Hematopoietic multipotent progenitor cell (in vitro differentiated cells): ENCODE data around the genes PCBP1, TGFA and TEX261.

GRCh38 chr2:69985635-69986209, 24.3 kb upstream of the ASPRV1 start:
- CAGE, long polyA plus RNA: no peak

GRCh38 chr2:70080820-70081568, 6.3 kb upstream of the PCBP1 start:
- CAGE, long polyA plus RNA: no peak

GRCh38 chr2:70083193-70084220, 3.8 kb upstream of the PCBP1 start:
- CAGE, long polyA plus RNA: no peak

DNA sequence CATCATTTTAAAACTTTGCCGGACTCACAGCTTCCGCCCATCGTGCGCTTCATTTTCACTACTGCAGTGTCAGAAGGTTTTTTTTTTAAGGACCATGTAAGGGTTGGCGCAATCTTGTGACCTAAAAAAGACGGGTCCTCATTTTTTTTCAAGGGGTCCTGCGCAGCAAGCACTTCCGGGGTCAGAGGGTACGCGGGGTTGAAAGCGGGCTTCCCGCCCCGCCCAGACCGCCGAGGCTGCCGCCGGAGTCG, at the start of gene PCBP1:
TSS of gene PCBP1 (plus strand) at position 225 of the 251 bp plus-strand sequence.
- CAGE, long polyA plus RNA: no peak

- CAGE, long polyA plus RNA: no peak
Observed at GRCh38 chr2:70087504-70087542, within 50 bp of the PCBP1 start.

DNA sequence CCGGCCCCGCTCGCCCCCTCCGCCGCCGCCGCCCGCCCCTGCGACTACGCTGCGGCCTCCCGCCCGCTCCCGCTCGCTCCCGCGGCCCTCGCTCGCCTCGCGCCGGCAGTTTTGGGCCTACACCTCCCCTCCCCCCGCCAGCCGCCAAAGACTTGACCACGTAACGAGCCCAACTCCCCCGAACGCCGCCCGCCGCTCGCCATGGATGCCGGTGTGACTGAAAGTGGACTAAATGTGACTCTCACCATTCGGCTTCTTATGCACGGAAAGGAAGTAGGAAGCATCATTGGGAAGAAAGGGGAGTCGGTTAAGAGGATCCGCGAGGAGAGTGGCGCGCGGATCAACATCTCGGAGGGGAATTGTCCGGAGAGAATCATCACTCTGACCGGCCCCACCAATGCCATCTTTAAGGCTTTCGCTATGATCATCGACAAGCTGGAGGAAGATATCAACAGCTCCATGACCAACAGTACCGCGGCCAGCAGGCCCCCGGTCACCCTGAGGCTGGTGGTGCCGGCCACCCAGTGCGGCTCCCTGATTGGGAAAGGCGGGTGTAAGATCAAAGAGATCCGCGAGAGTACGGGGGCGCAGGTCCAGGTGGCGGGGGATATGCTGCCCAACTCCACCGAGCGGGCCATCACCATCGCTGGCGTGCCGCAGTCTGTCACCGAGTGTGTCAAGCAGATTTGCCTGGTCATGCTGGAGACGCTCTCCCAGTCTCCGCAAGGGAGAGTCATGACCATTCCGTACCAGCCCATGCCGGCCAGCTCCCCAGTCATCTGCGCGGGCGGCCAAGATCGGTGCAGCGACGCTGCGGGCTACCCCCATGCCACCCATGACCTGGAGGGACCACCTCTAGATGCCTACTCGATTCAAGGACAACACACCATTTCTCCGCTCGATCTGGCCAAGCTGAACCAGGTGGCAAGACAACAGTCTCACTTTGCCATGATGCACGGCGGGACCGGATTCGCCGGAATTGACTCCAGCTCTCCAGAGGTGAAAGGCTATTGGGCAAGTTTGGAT, 579 bp downstream of the PCBP1 start:
- CAGE, long polyA plus RNA: start-site peak on the plus strand centred at position 238 of the sequence, 401 bp wide, 1,470 reads

DNA sequence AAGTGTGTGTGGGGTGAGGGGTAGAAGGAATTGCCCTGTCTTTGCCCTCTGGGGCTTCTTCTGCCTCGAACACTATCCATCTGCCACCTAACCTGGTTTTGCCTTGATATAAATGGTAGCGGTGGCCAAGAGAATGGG, 49.9 kb downstream of the C2orf42 start:
- CAGE, long polyA plus RNA: no peak

GRCh38 chr2:70191201-70191464, 314 bp upstream of the C2orf42 start:
- CAGE, long polyA plus RNA: no peak

GRCh38 chr2:70224465-70224948, 23.9 kb downstream of the TIA1 start:
- CAGE, long polyA plus RNA: no peak

DNA sequence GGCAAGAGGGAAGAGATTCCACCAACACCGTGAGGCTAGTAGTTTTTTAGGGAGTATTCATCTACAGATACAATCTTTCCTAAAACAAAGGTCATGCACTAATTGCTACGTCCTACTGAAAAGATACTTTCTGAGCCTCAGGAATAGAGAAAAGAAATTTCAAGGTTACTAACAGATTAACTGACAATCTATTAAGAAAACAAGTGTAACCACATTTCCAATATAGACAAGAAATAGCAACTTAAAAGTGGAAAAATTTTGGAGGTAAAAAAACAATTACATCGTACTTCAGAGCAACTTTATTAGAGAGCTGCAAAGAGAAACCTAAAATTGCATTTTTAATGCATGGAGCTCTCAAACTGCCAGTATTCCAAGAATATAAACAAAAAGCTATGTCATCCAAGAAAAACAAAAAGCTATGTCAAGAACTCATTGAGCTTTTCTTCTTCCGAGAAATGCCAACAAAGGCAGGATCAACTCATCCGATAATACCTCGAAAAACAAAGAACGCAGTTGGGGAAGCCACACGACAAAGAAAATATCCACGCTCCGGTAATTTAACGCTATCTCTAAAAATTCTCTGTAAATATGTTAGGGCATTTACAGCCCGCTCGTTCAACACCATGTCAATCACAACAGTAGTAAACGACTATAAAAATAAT, 1.2 kb downstream of the TIA1 start:
- CAGE, long polyA plus RNA: no peak

GRCh38 chr2:70279764-70280641, 13.5 kb downstream of the SNRPG start:
- CAGE, long polyA plus RNA: no peak

DNA sequence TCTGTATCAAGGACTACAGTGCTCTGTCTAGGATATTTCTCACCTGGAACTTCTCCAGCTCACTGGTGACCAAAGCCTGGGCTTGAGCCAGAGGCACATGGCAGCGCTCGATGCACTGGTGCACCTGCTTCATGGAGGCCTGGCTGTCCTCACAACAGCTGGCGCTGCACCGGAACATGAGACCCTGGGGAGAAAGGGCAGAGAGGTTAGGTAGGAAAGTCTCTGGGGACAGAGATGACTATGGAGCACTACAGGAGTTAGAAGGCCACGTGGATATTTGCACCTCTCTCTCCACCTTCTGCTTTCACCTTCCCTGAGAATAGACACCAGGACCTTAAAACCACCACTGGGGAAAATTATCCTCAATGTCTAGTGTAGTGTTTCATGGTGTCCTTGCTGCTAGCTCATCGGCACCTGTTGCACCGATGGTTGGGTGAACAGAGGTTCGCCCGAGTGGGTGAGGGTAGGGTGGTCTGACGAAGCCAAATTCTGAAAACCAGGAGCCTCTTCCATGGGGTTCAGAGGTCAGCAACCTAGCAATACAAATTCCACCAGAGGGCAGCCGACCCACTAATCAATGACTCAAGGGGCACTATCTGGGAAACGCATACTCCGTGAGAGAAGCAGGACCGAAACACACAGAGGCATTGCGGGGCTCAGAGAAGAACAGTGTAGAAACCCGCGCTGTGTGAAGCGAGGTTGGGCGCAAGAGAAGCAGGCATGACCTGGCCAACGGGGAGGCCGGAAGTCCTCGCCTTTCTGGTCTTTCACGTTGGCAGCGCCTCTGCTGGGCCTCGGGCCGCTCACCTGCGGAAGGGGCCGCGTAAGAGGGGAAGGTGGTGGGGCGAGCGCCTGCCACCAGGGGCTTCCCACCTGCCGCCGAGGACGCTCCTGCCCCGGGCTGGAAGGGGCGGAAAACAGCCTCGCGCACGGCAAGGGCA, 800 bp downstream of the FAM136A start:
- CAGE, long polyA plus RNA: no peak

GRCh38 chr2:70483699-70484337, 69.8 kb downstream of the TGFA start:
- CAGE, long polyA plus RNA: no peak

DNA sequence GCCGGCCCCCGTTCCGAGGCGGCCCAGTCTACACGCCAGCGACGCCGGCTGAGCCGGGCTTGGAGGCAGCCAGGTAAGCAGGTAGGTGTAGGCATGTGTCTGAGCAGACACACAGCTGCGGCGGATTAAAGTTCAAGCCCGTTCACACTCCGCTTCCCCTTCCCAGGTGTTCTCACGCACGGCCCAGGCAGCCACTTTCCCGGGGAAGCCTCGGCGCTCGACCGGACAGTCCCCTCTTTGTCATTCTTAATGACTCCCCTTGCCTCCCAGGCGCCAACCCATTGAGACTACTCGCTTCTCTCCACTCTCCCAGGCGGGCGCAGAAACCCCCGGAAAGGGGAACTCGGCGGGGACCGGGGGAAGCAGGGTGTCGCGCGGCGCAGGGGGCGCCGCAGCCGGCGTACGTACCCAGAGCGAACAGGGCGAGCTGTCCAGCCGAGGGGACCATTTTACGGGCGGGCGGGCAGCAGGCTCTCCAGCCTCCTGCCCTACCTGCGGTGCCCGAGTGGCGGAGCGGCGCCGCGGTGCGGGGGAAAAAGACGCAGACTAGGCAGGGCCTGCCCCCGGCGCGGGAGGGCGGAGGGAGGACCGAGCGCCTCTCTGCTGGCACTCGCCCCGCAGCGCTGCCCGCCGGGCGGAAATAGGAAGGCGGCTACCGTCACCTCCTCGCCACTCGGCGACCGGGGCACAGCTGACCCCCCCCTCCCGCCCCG, at the start of gene TGFA:
TSS of gene TGFA (minus strand) at position 507 of the 713 bp plus-strand sequence.
- CAGE, long polyA plus RNA: no peak

DNA sequence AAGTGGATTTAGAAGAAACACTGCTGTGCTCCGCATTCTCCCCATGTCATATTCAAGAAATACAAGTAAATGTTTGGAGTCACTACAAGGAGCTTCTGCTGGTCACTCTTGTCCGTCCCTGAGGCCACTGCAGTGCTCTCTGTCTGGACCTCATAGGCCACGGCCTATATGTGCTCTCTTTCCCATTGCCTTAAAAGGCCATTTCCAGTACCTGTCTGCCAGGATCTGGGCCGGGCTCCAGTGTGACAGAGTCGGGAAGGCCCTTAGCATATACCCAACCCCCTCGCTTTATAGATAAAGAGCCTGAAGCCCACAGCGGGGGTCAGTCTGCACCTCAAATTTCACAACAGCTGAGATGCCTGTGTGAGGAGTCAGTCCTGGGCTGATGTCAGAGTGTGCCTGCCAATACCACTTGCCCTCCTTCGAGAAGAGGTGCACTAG, 39.9 kb downstream of the ADD2 start:
- CAGE, long polyA plus RNA: no peak

DNA sequence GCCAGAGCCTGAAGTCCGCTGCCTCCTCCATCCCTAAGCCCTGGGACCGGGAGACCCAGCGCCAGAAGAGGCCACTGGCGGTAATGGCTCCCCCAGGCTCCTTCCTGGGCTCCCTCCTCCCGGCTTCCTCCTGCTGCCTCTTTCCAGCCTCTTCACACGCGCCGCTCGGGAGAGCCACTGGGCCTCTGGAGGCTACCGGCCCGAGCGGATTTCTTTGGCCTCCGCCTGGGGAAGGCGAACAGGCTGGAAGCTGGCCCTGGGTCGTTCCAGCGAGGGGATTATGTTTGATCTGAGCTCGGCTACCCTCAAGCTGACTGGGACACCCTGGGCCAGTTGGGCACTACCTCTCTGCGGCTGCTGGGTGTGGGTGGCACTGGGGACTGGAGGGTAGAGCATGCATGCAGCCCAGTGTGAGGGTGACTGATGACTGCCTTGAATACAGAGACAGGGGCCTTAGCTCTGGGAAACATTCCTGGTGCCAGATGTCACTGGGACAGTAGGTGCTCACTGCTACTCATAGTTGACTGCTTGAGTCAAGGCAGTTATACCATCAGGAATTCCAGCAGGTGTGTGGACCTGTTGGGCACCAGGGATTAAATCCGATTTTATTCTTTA, 1.5 kb downstream of the VAX2 start:
- CAGE, long polyA plus RNA: no peak

DNA sequence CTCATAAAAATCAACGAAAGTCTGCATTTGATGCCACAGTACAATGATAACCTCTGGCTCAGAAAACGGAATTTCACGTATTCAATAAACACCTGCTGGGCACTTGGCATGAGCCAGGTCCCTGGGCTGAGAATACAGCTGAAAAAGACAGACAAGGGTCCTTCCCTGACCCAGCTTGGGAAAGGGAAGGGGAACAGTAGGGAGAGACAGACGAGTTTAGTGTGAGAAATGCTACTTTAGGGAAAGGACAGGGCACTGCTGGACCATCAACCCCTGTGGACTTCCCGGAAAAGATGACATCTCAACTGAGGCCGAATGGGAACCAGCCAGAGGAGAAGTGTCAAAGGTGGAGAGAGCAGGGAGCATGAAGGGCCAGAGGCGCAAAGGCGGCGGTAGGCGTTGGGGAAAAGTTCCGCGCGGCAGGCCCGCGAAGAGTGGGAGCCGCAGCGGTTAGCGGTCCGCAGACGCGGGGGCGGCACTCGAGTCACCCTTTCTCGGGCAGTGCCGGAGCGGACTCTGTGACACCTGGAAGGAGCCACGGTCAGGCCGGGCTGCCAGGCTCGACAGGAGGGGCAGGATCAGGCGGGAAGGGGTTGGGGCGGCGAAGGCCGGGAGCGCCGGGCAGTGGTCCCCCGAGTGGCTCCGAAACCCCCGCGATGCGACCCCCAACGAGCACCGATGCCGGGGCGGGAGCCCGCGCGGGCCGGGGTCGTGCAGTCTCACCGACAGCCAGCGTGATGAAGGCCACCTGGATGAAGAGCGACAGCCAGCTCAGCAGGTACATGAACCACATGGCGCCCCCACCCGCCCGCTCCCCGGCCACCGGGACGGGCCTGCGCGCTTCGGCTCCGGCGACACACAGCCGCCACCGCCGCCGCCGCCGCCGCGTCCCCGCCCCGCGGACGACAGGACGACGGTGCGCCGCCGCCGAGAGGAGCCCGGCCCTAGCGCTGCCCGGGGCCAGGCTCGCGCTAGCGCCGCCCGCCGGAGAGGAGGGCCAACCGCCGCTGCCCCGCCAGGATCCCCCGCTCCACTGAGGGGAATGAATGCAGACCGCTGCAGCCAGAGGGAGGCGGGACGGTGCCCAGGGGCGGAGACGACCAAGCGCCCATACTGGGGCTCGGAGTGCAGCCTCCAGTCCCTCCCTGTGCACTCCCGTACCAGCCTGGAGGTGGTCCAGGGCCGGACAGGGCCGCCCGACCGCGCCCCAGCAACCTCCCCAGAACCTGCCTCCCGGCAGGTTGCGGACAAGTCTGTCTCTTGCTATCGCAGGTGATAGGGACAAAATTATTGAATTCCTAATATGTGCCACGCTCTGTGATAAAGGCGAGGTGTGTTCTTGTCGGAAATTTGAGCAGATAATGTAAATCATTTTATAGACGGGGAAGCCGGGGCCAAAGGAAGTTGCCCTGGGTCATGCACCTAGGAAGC, at the start of gene TEX261:
TSS of gene TEX261 (minus strand) at position 909 of the 1,431 bp plus-strand sequence.
- CAGE, long polyA plus RNA: start-site peak on the minus strand centred at position 894 of the sequence, 31 bp wide, 71 reads

GRCh38 chr2:71132961-71133565, 2.6 kb downstream of the MPHOSPH10 start:
- CAGE, long polyA plus RNA: start-site peak on the plus strand at chr2:71133134-71133450, 139 reads

GRCh38 chr2:71455223-71456217, 11.0 kb upstream of the DYSF start:
- CAGE, long polyA plus RNA: no peak

- CAGE, long polyA plus RNA: no peak
Observed at GRCh38 chr2:71503592-71504259, 37.2 kb downstream of the DYSF start.